ENCODE measurements around the genes DHRS9 and PPIG.

GRCh38 chr2:165572005-165572678 lies 102.6 kb downstream of the CSRNP3 start:
- PRO-cap = no peak
CAGE:
- cytosol, long polyA minus RNA = no peak
- cytosol, long polyA plus RNA = no peak
- long polyA plus RNA = no peak
- nucleus, long polyA minus RNA = no peak
- nucleus, long polyA plus RNA = no peak

DNA sequence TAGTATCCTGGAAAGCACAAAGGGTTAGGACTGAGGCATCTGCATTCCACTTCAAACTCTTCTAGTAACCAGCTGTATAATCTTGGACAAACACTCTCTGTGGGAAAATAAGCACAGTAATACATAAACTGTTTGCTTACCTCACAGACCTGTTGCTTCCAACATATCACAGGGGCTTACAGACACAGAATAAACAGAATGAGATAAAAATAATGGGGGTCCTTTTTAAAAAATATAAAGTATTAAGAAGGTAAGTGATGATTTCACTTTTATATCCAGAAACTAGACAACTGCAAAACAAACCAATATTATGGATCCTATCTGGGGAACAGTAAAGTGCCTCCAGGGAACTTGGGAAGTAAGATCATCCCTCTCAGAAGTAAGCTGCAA lies 49.0 kb downstream of the TTC21B start:
- PRO-cap = no peak
CAGE:
- cytosol, long polyA minus RNA = no peak
- cytosol, long polyA plus RNA = no peak
- long polyA plus RNA = no peak
- nucleus, long polyA minus RNA = no peak
- nucleus, long polyA plus RNA = no peak

- PRO-cap = no peak
CAGE:
- cytosol, long polyA minus RNA = no peak
- cytosol, long polyA plus RNA = no peak
- long polyA plus RNA = no peak
- nucleus, long polyA minus RNA = no peak
- nucleus, long polyA plus RNA = no peak
Observed at GRCh38 chr2:167765009-167765438, 472.2 kb downstream of the B3GALT1 start.

DNA sequence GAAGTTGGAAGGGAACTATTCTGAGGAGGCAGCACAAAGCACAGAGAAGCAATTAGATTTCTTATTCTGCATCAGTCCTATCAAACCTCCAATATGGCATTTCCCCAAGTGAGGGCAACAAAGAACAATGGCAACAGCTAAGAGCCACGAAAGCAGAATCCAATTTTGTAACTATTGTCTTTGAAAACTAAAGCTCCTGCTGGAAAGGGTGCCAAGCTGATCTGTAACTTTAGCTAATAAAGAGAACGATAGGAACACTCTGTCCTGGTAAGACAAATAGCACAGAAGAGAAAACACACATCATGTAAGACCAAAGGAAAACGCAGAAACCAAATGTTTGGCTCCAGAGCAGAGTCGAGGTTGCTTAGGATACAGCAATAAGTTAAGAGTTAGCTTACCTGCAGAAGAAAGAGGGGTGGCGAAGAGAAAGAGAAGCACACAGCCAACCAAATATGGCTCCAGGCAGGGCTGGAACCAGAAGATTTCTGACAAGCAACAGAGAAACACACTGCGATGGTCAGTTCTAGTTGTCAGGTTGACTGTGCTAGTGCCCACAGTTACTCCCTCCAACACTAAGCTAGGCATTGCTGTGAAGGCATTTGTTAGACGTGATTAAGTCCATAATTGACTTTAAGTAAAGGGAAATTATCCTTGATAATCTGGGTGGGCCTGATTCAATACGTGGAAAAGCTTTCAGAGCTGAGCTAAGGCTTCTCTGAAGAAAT lies 160.4 kb downstream of the STK39 start:
- PRO-cap = no peak
CAGE:
- cytosol, long polyA minus RNA = no peak
- cytosol, long polyA plus RNA = no peak
- long polyA plus RNA = no peak
- nucleus, long polyA minus RNA = no peak
- nucleus, long polyA plus RNA = no peak

DNA sequence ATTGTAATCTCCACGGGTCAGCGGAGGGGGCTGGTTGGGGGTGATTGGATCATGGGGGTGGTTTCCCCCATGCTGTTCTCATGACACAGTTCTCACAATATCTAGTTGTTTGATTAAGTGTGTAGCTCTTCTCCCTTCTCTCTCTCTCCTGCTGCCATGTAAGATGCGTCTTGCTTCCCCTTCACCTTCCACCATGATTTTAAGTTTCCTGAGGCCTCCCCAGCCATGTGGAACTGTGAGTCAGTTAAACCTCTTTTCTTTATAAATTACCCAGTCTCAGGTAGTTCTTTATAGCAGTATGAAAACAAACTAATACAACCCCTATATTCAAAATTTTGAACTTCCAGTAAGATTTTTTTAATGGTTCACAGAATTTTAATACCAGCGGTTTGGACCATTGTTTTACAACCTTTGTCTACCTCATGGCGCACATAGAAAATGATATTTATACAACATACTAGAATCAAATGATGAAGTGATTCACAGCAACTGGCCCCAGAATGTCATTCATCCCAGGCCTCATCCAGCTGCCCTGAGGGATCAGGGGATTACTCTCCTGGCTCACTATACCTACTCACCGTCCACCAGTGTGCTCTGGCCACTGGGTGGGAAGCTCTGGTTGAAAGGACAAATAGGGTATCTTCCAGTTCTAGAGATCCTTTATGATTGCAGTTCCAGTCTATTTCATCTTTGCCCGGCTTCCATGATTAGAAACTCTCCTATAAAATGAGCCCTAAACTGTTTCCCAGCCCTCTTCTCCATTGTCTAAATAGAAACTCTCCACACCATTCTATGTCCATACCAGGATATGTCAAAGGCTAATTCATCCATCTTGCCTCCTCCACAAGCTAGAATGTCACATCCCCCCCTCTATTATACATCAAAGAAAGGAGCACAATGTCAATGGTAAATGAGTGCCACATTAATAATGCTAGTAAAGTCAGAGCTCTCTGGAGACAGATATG lies 134.8 kb downstream of the STK39 start:
- PRO-cap = no peak
CAGE:
- cytosol, long polyA minus RNA = no peak
- cytosol, long polyA plus RNA = no peak
- long polyA plus RNA = no peak
- nucleus, long polyA minus RNA = no peak
- nucleus, long polyA plus RNA = no peak

GRCh38 chr2:168156525-168157052 lies 90.8 kb downstream of the STK39 start:
- PRO-cap = no peak
CAGE:
- cytosol, long polyA minus RNA = no peak
- cytosol, long polyA plus RNA = no peak
- long polyA plus RNA = no peak
- nucleus, long polyA minus RNA = no peak
- nucleus, long polyA plus RNA = no peak

DNA sequence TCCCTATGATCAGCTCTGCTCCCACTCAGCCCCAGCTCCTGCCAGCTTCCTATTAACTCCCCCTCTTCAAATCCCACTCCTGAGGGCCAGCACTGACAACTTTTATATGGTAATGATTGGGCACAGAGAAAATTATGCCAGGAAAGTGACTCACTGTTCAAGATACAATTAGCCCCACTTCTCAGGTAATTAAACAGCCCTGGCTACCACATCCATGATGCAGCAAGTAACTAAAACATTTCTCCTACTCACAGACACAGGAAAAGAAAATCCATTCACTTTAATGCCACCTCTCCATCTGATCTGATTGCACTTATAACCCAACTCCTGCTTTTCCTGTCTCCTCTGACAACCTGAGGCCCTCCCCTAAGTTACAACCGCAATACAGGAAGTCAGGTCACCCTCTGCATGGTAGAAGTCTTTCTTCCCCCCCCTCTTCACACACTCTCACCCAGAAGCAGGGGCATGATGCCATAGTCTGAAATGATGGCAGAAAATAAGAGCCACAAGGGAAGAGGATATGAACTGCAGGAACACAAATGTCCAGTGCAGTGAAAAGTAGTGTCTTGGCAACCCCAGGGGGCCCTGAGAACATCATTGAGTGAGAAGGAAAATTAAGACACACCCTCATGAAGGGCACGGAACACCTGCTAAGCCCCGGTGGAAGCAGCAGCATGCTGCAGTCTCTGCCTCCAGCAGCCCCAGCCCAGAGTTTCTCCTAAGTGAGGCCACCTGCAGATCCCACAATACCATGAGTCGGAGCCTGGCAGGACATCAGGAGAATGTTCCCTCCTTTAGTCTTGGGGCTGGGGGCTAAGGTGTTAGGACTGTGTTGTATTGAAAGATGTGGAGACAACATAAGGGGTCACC lies 54.3 kb downstream of the STK39 start:
- PRO-cap = no peak
CAGE:
- cytosol, long polyA minus RNA = no peak
- cytosol, long polyA plus RNA = no peak
- long polyA plus RNA = no peak
- nucleus, long polyA minus RNA = no peak
- nucleus, long polyA plus RNA = no peak

- PRO-cap = no peak
CAGE:
- cytosol, long polyA minus RNA = no peak
- cytosol, long polyA plus RNA = no peak
- long polyA plus RNA = no peak
- nucleus, long polyA minus RNA = no peak
- nucleus, long polyA plus RNA = no peak
Observed at GRCh38 chr2:168212716-168213234, 34.6 kb downstream of the STK39 start.

DNA sequence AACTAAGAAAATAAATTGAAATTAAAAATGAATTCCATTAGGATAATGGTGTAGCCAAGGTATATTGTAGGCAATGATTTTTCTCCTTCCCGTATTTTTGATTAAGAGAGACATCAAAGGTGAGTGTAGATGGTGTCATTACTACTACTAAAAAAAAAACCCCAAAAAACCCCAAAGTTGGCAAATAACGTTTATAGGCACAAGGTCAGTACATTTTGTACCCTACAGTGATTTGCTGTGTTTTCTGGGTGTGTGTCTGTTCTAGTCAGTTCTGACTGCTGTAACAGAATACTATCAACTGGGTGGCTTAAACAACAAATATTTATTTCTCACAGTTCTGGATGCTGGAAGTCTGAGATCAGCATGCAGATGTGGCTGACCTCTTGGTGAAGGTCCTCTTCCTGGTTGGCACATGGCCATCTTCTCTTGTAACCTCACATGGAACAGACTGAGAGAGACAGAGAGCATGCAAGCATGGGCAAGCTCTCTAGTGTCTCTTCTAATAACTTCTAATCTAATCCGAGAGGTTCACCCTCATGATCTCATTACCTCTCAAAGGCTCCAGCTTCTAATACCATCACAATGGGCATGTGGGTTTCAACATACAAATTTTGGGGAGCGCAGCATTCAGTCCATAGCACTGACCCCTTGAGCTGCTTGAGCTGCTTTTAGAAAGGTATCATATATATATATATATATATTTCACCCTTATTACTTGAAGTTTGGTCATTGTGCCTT lies 103.2 kb downstream of the CERS6 start:
- PRO-cap = no peak
CAGE:
- cytosol, long polyA minus RNA = no peak
- cytosol, long polyA plus RNA = no peak
- long polyA plus RNA = no peak
- nucleus, long polyA minus RNA = no peak
- nucleus, long polyA plus RNA = no peak

DNA sequence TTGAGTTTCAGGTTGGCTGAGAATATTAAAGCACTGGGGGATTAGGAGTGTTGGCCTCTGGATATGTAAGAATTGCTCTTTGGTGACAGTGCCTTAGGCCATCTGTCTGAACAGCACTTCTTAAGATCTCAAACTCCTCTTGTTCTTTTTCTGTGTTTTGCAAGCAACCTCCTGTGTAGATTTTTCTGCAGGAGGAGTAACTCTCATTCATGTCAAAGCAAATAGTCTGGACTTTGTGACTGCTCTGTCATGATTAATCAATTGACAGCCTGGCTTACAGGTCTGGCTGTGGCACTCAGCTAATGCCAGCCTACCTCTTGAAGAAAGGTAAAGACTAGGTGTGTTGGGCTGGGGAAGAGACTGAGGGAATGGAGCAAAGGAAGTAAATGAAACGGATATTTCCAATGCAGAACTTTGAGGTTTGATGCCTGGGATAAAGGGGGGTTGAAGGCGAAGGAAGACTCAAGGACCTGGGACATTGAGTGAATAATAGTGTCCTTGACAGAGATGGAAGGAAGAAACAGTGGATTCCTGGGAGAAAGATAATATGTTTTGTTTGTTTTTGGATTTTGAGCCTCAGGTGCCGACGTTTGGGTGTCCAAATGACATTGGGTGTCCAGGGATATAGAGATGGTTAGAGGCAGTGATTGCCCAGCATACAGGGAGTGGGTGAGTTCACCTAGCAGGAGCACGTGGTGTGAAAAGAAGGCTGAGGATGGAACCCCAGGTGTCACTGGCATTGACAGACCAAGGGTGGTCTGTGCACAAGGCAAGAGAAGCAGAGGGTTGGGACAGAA lies 156.8 kb downstream of the CERS6 start:
- PRO-cap = no peak
CAGE:
- cytosol, long polyA minus RNA = no peak
- cytosol, long polyA plus RNA = no peak
- long polyA plus RNA = no peak
- nucleus, long polyA minus RNA = no peak
- nucleus, long polyA plus RNA = no peak

- PRO-cap = no peak
CAGE:
- cytosol, long polyA minus RNA = no peak
- cytosol, long polyA plus RNA = no peak
- long polyA plus RNA = no peak
- nucleus, long polyA minus RNA = no peak
- nucleus, long polyA plus RNA = no peak
Observed at GRCh38 chr2:168751014-168751638, 51.3 kb upstream of the NOSTRIN start.

DNA sequence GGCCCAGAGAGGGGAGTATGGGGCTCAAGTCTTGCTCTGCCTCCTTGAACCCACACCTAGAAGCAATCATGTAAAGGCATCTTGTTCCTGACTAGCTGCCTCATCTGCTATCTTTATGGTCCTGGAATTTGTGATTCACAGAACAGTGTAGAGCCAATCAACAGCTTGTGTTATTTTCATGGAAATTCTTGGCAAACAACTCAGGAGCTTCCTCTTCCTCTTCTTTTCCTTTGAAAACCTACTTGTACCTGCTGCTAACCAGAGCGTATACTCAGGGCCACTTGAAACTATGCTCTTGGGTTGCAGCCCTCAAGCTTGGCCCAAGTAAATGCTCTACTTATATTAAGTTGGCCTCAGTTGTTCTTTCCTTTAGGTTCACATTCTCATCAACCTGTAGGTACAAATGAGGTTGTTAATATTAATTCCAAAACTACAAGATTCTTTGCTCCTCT lies 3.5 kb upstream of the NOSTRIN start:
- PRO-cap = no peak
CAGE:
- cytosol, long polyA minus RNA = no peak
- cytosol, long polyA plus RNA = no peak
- long polyA plus RNA = no peak
- nucleus, long polyA minus RNA = no peak
- nucleus, long polyA plus RNA = no peak

DNA sequence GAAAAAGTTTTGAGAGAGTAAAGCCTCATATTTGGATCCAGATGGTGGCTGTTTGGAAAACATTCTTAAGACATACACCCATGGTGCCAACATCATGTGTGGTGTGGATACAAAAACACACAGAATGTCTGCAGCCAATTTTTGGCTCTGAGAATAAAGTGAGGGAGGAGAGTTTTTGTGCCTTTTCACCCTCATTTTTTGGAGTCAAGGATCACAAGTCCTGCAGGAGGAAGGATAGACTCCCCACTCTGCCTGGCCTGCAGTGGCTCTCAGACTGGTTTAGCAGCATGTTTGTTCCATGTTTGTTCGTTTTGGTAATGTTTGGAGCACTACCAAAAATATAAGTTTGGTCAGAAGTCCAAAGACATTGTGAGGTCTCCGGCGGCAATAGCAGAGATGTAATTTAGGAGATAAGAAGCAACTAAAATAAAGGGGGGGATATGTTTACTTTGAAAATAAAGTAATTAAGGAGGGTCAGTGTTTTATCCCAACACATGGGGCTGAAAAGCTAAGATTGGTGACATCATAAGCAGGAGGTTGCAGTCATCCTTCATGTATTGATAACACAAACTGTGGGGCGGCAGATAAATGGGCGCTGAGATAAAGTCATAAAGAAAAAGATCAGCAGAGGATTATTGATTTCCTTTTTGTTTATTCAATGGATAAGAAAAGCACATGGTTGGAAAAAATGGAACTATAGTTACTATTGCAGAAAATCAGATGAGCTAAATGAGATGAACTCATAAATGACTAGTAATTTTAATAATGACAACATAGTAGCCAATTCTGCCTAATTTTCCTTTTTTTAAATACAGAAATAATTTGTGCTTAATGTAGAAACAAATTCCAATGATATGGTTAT lies 697 bp downstream of the NOSTRIN start:
- PRO-cap = no peak
CAGE:
- cytosol, long polyA minus RNA = no peak
- cytosol, long polyA plus RNA = no peak
- long polyA plus RNA = no peak
- nucleus, long polyA minus RNA = no peak
- nucleus, long polyA plus RNA = no peak

- PRO-cap = no peak
CAGE:
- cytosol, long polyA minus RNA = no peak
- cytosol, long polyA plus RNA = start-site peak on the plus strand at chr2:169069554-169069617, 31 and 10 reads in 2 replicates
- long polyA plus RNA = no peak
- nucleus, long polyA minus RNA = no peak
- nucleus, long polyA plus RNA = no peak
Observed at GRCh38 chr2:169069281-169069955, at the start of gene DHRS9. DHRS9 (plus strand) TSS chr2:169069563.

DNA sequence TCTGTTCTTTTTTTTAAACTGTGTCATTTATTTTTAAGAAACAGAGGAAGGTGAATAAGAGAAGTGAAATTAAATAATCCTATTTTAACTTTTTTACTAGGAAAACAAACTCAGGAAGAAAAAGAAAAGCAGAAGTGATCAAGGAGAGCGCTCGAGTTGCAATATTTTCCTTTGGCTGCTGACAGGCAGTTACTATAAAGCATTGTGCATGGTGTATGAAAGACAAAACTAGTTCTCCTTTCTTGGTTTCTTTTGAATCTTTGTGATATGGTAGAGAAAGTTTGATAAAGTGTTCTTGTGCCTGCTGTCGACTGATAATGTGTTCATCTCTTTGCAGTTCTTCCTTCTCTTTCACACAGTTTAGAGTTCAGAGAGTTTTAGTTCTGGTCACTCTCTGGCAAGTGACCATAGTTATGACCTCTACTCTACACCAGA lies 3.1 kb downstream of the DHRS9 start:
- PRO-cap = no peak
CAGE:
- cytosol, long polyA minus RNA = no peak
- cytosol, long polyA plus RNA = no peak
- long polyA plus RNA = no peak
- nucleus, long polyA minus RNA = no peak
- nucleus, long polyA plus RNA = no peak

DNA sequence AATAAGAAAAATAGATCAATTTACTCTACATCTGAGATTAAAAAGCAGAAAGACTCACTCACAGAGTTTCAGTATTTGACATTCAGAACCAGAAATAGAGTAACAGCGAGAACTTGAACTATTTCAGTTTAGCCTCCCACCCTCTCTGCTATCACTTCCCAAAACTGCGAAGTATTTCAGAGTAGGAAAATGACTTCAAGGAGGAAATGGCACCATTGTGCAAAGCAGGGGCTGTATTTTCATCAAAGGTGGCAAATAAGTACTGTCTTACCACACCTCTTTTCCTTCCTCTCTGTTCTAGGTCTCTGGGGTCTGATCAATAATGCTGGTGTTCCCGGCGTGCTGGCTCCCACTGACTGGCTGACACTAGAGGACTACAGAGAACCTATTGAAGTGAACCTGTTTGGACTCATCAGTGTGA lies 13.7 kb downstream of the DHRS9 start:
- PRO-cap = no peak
CAGE:
- cytosol, long polyA minus RNA = no peak
- cytosol, long polyA plus RNA = no peak
- long polyA plus RNA = no peak
- nucleus, long polyA minus RNA = no peak
- nucleus, long polyA plus RNA = no peak

DNA sequence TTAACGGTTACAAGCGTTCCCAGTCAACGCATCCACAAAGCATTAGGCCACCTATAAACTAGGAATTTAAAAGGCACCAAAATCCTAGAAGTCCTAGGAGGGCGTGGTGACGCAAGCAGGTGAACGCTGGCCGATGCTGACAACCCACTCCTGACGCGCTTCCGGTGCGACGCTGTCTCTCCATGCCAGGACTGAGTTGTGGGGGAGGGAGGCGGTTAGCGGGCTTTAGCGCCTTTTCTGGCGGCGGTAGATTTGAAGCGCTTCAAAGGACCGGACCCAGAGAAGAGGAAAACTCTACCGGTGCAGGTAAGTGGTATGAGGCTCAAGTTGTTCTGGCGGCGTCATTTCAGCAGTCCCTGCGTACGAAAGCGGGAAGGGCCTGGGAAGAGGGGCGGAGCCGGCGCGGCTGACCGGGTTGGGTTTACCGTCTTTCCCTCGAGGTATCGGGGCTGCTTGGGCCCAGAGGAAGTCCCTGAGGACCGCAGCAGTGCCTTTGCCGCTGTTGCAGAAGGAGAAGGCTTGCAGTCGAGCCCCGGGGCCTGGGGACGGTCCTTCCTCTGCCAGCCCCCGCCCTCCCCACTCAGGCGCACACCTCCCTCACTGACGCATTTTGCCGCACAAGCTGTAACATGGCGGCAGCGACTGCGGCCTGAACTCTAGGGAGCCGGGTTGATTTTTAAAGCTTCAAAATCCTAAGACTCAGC lies at the start of gene PPIG:
TSS of gene PPIG (plus strand) at position 167 of the 704 bp plus-strand sequence.
- PRO-cap = unidirectional peak, plus-strand start at position 194 of the sequence; unidirectional peak, plus-strand start at position 385 of the sequence; bidirectional peak, plus-strand start at position 443 of the sequence, minus-strand start at position 436 of the sequence; bidirectional peak, plus-strand start at position 638 of the sequence, minus-strand start at position 559 of the sequence
CAGE:
- cytosol, long polyA minus RNA = start-site peak on the plus strand centred at position 199 of the sequence, 33 bp wide, 428 reads; start-site peak on the plus strand centred at position 417 of the sequence, 8 bp wide, 65 reads; start-site peak on the plus strand centred at position 612 of the sequence, 28 bp wide, 25 reads
- cytosol, long polyA plus RNA = start-site peak on the plus strand centred at position 235 of the sequence, 133 bp wide, 1,068 and 1,140 reads in 2 replicates; start-site peak on the plus strand centred at position 639 of the sequence, 67 bp wide, 287 and 197 reads in 2 replicates
- long polyA plus RNA = start-site peak on the plus strand centred at position 195 of the sequence, 74 bp wide, 2,066 and 2,385 reads in 2 replicates; start-site peak on the plus strand centred at position 415 of the sequence, 66 bp wide, 224 and 222 reads in 2 replicates; start-site peak on the minus strand centred at position 540 of the sequence, 40 bp wide, 14 and 11 reads in 2 replicates; start-site peak on the plus strand centred at position 618 of the sequence, 25 bp wide, 510 and 485 reads in 2 replicates
- nucleus, long polyA minus RNA = start-site peak on the plus strand centred at position 223 of the sequence, 130 bp wide, 2,804 reads; start-site peak on the minus strand centred at position 540 of the sequence, 40 bp wide, 24 reads; start-site peak on the plus strand centred at position 614 of the sequence, 16 bp wide, 457 reads
- nucleus, long polyA plus RNA = start-site peak on the plus strand centred at position 196 of the sequence, 54 bp wide, 1,109 and 1,237 reads in 2 replicates; start-site peak on the plus strand centred at position 614 of the sequence, 23 bp wide, 188 and 238 reads in 2 replicates

- PRO-cap = no peak
CAGE:
- cytosol, long polyA minus RNA = no peak
- cytosol, long polyA plus RNA = no peak
- long polyA plus RNA = no peak
- nucleus, long polyA minus RNA = no peak
- nucleus, long polyA plus RNA = no peak
Observed at GRCh38 chr2:169585409-169585656, 1.2 kb downstream of the PPIG start.

DNA sequence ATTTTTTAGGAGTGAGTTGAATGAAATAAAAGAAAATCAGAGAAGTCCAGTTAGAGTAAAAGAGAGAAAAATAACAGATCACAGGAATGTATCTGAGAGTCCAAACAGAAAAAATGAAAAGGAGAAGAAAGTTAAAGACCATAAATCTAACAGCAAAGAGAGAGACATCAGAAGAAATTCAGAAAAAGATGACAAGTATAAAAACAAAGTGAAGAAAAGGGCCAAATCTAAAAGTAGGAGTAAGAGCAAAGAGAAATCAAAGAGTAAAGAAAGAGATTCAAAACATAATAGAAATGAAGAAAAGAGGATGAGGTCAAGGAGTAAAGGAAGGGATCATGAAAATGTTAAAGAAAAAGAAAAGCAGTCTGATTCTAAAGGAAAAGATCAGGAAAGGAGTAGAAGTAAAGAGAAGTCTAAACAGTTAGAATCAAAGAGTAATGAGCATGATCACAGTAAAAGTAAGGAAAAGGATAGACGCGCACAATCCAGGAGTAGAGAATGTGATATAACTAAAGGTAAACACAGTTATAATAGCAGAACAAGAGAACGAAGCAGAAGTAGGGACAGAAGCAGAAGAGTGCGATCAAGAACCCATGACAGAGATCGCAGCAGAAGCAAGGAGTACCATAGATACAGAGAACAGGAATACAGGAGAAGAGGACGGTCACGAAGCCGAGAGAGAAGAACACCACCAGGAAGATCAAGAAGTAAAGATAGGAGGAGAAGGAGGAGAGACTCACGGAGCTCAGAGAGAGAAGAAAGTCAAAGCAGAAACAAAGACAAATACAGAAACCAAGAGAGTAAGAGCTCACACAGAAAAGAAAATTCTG lies 52.5 kb downstream of the PPIG start:
- PRO-cap = no peak
CAGE:
- cytosol, long polyA minus RNA = start-site peak on the plus strand centred at position 215 of the sequence, 360 bp wide, 148 reads
- cytosol, long polyA plus RNA = no peak
- long polyA plus RNA = start-site peak on the plus strand centred at position 135 of the sequence, 211 bp wide, 362 and 158 reads in 2 replicates
- nucleus, long polyA minus RNA = no peak
- nucleus, long polyA plus RNA = no peak

GRCh38 chr2:169649161-169649556 lies 45.0 kb downstream of the CFAP210 start:
- PRO-cap = no peak
CAGE:
- cytosol, long polyA minus RNA = no peak
- cytosol, long polyA plus RNA = no peak
- long polyA plus RNA = no peak
- nucleus, long polyA minus RNA = no peak
- nucleus, long polyA plus RNA = no peak